Spinal cord (tissue), 3 donors: ENCODE measurements around a stretch of chr2.

DNA sequence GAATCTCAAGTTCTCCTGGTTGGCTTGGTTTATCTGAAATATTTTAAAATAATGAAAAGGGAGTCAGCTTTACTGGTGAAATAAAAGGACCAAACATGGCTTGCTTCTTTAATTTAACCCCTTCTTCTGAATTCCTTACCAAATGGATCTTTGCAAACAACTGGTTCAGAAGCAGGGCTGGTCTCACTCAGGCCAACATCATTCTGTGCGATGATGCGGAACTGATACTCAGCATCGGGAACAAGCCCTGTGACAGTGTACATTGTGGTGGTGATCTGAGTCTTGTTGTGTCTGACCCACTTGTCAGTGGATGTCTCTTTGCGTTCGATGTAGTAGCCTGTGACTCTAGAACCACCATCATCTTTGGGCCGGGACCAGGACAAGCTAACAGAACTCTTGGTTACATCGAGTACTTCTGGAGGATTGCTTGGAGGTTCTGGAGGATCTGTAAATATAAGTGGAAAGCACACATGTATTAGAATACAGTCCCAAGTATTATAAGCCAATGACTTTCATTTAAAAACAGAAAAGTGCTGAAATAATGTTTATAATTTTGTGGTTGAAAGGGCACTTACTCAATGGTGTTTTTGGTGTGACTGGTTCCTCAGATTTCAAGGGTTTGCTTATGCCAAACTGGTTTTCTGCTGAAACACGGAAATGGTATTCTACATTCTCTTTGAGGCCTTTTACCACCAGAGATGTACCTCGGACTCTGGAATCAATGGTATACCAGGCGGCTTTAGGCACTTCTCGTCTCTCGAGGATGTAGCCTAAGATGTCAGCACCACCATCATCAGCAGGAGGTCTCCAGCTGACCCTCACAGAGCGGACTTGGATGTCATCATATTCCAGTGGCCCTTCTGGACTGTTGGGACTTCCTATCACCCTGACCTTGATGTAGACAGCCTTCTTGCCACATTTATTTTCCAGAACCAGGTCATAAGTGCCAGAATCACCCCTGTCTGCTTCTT lies 58.8 kb downstream of the PLEKHA3 start:
- PRO-cap = no peak
- RAMPAGE, long total RNA = no peak

- PRO-cap = no peak
- RAMPAGE, long total RNA = no peak
These were observed 131.9 kb downstream of the PLEKHA3 start for GRCh38 chr2:178612102-178612540.

- PRO-cap = no peak
- RAMPAGE, long total RNA = no peak
These were observed 118.5 kb downstream of the TTN start for GRCh38 chr2:178688581-178689331.

- PRO-cap = no peak
- RAMPAGE, long total RNA = no peak
These were observed 8.2 kb downstream of the TTN start for GRCh38 chr2:178799004-178799444.

GRCh38 chr2:178804922-178805358 lies 2.3 kb downstream of the TTN start:
- PRO-cap = no peak
- RAMPAGE, long total RNA = no peak

- PRO-cap = no peak
- RAMPAGE, long total RNA = no peak
These were observed 52.1 kb upstream of the TTN start for GRCh38 chr2:178859301-178859696.

GRCh38 chr2:179031498-179032427 lies 18.2 kb downstream of the CCDC141 start:
- PRO-cap = no peak
- RAMPAGE, long total RNA = no peak

DNA sequence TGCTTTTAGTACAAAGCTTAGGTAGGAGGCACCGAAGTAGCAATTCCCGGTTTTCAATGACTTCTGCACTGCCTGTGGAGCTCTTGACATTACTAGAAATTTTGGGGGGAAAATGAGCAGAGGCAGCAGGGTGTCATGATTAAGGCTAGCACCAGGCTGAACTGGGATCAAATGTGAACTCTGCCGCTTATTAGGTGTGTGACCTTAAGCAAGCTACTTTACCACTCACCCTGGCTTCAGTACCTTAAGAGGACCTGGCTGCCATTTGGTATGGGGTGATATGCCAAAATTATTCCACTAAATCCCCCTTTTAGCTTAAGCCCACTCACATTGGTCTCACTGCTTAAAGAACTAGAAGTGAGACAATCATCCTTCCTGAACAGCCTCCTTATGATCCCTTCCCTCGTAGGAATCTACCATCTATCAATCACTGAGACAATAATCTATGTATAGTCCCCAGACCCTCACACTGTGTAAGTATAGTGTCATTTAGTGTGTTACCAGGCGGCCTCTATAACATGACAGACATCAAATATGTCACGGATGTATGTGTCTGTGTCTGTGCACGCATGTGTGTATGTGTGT lies 36.9 kb downstream of the SESTD1 start:
- PRO-cap = no peak
- RAMPAGE, long total RNA = no peak

- PRO-cap = no peak
- RAMPAGE, long total RNA = no peak
These were observed 7.9 kb upstream of the SESTD1 start for GRCh38 chr2:179272221-179273198.

DNA sequence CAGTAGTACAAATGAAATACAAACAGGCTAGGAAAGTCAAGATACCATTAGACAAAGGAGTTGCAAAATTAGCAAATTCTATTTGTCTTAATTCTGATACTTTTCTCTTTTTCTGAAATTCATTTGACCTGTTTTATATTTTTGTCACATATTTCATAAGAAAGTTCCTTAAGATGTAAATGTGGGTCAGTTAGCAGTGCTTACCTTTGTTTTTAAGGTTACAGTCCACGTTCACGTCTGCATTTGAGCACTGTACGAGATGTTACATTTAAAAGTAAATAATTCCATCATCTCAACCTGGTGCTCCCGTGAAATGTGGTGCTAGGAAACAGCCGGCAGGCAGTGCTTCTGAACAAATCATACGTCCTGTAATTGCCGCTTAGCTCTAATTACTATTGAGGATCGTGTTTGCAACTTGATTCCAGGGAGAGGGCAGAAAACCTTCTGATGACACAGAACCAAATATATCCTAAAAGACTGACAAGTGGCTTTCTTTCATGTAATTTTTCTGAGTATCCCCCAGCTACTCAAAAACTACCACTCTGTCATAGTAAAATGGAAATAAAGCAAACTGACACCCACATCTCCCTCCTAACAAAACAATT lies 297.7 kb upstream of the SESTD1 start:
- PRO-cap = no peak
- RAMPAGE, long total RNA = no peak

DNA sequence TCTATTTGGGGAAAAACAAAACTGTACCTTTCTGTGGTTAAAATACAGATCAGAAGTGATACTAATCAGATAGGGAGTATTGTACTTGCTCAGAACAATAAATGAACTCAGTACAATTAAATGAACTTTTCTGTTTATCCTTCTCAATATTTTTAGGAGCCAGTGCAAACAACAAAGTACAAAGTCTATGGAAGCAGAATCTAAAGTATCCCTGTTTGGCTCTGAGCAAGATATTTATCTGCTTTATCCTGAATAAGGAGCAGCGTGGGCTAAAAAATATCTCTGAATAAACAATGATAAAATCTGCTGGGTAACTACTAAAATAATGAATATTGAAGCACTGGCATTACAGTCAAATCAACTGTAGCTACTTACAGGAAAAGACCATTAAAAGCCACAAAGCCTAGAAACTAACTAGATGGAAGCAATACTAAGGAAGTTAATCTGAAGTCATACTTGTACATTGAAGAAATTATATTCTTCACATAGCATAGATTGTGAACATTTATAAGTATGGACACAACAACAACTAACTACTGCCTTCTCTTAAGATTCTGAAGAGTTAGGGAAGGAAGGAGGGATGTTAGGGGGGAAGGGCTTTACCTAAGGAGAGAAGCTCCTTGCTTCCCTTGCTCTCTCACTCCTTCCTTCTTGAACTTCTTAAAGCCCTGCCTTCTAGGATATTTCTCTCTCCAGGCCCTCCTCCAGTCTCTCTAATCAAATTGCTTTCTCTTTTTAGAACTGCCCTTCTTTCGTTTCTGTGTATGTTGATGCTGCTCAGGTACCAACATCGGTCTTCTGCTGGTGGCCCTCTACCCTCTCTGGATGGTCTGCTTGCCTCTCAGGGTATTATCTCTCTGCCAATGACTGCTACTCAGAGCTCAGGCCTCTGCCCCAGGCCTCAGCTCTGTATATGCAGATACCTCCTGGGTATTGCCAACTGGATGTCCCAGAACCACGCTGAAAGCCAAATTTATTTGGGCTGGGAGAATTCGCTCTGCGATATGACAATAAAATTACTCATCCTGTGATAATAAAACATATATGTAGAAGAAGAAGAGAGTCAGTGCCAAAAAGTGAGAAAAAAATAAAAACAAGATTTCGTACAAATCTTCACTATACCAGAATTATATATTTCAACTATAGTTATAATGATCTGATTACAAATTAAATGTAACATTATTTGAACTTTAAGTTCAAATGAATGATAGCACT lies 286.8 kb downstream of the ZNF385B start:
- PRO-cap = no peak
- RAMPAGE, long total RNA = no peak

DNA sequence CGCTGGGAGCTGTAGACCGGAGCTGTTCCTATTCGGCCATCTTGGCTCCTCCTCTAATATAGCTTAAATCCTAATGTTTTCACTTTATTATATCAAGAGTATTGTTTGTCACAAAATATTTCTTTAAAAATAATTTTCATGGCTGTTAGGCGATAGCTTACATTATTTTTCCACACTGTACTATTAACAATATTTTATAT lies 140.9 kb upstream of the UBE2E3 start:
- PRO-cap = no peak
- RAMPAGE, long total RNA = no peak

GRCh38 chr2:180981655-180982433 lies 1.4 kb downstream of the UBE2E3 start:
- PRO-cap = no peak
- RAMPAGE, long total RNA = no peak

DNA sequence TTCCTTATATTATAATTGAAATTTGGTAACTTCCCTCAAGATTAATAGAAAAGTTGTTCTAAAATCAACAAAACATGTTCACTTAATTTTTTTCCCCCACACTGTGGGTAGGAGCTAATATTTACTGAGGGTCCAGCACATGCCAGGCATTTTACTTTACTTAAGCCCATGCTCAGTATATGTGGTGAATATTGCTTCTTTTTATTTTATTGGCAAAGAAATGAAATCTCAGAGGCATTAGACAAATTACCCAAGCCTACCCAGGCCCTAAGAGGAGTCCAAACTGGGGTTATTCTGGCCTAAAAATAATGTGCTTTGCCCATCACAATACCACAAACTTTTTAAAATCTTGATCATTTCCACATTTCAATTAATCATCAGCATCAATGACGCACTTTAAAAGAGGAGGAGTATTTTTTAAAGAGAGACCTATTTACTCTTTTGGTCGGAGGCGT lies 152.2 kb upstream of the ITGA4 start:
- PRO-cap = no peak
- RAMPAGE, long total RNA = no peak

GRCh38 chr2:181678101-181678920 lies 2.0 kb downstream of the NEUROD1 start:
- PRO-cap = no peak
- RAMPAGE, long total RNA = no peak

DNA sequence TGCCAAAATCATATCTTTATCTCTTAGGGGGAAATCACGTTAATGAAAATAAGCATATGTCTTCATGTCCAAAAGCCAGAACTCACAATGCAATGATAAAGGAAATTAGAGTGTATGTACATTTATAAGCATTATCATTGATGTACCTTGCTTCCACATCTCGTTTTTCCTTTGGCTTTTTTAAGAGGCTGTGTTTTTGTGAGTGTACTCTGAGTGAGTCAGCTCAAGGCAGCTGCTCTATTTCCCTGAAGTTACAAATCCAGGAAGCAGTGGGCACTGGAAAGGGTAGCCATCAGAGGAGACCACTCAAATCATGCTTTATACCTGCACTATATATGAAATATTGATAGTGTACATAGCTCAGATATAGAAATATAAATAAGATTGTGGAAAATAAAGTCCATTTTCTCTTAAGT lies 116.0 kb upstream of the PDE1A start:
- PRO-cap = no peak
- RAMPAGE, long total RNA = no peak

- PRO-cap = no peak
- RAMPAGE, long total RNA = no peak
These were observed 721 bp downstream of the DNAJC10 start for GRCh38 chr2:182716715-182717241.

- PRO-cap = no peak
- RAMPAGE, long total RNA = no peak
These were observed 58.8 kb upstream of the FRZB start for GRCh38 chr2:182925021-182925802.

DNA sequence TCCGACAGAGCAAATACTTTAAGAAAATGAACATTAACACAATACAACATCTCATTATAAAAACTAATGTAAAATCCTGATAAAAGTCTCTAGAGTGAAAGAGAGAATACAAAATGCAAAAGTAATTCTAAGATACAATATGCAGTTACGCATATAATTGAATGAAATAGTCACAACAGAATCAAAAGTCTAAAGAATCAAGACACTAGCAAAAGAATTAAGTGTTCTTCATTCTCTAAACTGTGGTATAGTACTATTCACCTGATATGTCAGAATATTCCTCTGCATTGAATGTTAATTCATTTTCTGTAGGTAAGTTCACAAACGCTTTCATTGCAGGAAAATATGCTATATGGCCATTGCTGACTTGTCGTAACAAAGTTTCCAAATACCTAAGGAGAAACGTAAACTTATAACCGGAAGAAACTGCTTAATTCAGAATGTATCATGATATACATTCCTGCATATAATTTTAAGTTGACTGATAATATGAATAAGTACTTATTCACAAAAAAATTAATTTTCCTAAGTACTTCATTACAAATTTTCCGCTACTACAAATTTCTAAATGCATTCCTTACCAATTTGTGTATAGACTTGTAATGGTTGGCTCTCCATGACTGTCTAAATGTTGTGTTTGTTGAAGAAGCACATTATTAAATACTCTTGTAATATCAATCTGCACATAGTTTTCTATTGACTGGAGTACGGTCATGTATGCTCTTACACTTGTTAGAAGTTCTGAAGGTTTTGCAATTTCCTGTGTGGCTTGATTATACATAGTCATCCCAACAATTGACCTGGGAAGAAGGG lies 85.5 kb downstream of the NCKAP1 start:
- PRO-cap = no peak
- RAMPAGE, long total RNA = no peak

DNA sequence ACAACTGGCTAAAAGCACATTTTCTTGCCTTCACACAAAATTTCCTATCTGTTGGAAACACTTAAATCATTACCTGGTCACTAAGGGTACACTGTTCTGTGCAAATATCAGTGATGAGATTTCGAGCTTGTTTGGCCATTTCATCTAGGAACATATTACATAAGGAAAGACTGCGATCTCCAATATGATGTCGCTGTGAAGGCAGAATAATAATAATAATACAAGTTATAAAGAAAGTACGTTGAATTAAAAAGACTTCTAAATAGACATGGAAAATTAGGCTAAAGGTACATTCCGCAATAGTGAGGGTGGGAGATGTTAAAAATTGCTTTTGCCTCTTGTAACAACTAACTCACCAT lies 76.2 kb downstream of the NCKAP1 start:
- PRO-cap = no peak
- RAMPAGE, long total RNA = no peak